Right common carotid artery plus branches (tissue), 1 donor: ENCODE results near the genes SEC24D and USP53.

- PRO-cap = no peak
Observed at GRCh38 chr4:114615405-114615923, 16.9 kb downstream of the UGT8 start.

DNA sequence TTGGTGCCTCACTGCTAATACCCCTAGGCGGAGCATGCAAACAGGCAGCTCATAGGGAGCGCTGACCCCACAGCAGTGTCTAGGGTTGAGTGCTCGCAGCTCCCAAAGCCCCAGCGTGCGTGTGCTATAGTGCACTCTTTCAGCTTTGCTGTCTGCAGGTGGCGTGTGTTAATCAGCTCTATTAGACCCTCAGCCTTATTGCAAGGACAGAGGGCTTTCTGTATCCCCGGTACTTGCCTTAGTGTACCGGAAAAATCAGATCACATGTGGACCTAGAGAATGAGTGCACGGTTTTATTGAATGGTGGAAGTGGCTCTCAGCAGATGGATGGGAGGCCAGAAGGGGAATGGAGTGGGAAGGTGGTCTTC is 202.9 kb upstream of the NDST3 start:
- PRO-cap = no peak

GRCh38 chr4:118033807-118034211 is 477 bp upstream of the NDST3 start:
- PRO-cap = no peak

GRCh38 chr4:118119229-118119769 is 85.0 kb downstream of the NDST3 start:
- PRO-cap = no peak

DNA sequence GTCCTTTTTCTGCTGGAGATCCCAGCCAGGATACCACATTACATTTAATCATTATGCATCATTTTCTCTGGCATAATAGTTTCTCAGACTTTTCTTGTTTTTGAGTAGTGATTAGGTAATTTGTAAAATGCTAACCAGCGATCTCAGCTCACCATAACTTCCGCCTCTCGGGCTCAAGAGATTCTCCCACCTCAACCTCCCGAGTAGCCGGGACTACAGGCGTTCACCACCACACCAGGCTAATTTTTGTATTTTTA is 74.8 kb downstream of the PRSS12 start:
- PRO-cap = no peak

- PRO-cap = no peak
Observed at GRCh38 chr4:118586191-118587004, 98.8 kb upstream of the METTL14 start.

- PRO-cap = unidirectional peak, plus-strand start at chr4:118835146; bidirectional peak, plus-strand start at chr4:118835349, minus-strand start at chr4:118835264
Observed at GRCh38 chr4:118834830-118835553, 934 bp downstream of the SEC24D start.

DNA sequence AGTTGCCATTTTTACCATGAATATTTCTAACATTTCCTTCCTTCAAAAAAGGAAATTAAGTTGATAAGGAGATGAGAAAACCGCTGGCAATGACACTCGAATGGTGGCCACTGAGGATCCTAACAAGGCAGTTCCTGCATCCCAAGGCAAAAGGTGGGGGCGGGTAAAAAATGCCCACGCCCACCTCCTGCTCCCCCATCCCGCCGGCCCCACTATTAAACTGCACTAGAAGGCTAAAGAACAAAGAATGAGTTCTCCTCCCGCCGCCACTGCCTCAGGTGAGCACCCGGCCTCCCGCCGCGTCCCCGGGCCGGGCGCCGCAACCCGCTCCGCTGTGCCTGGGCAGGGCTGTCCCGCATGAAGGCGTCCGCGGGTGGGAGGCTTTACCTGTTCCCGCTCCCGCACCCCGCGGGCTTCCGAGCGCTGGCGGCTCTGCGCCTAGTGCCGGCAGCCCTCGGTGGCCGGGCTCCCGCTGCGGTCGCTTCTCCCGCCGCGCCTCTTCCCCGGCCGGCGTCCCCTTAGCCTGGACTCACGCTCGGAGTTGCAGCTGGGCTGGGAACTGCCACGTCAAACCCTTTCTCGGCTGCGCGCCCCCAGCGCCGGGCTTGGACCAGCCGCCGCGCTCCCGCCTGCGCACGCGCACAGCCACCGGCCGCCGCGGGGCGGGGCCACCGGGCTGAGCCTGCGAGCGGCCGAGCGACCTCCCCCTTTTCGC is at the start of gene SEC24D:
Gene SEC24D (minus strand): TSS at position 573 of the 715 bp plus-strand sequence.
- PRO-cap = bidirectional peak, plus-strand start at position 679 of the sequence, minus-strand start at position 543 of the sequence

GRCh38 chr4:118948441-118948833 is 59.8 kb downstream of the SYNPO2 start:
- PRO-cap = no peak

- PRO-cap = bidirectional peak, plus-strand start at chr4:119031805, minus-strand start at chr4:119031543
Observed at GRCh38 chr4:119031619-119032439, 103.8 kb upstream of the MYOZ2 start.

GRCh38 chr4:119039093-119039605 is 96.5 kb upstream of the MYOZ2 start:
- PRO-cap = no peak

- PRO-cap = no peak
Observed at GRCh38 chr4:119128035-119128534, 7.5 kb upstream of the MYOZ2 start.

DNA sequence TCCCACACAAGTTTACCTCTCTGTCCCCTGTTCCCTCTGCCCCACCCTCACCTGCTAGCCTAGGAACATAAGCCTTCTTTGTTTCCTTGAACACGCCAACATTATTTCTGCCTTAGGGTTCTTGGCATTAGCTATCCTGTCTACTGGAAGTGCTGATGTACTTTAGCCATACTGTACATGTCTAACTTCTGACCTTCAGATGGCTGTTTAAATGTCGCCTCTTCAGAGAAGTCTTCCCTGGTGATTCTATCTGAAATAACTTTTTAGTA is 28.3 kb upstream of the USP53 start:
- PRO-cap = no peak

GRCh38 chr4:119211739-119212920 is at the start of gene USP53:
Gene USP53 (plus strand): TSS chr4:119212713.
- PRO-cap = bidirectional peak, plus-strand start at chr4:119212713, minus-strand start at chr4:119212357

GRCh38 chr4:119292823-119293291 is 7.6 kb downstream of the C4orf3 start:
- PRO-cap = no peak

GRCh38 chr4:120721845-120722124 is 200.7 kb downstream of the PRDM5 start:
- PRO-cap = no peak

GRCh38 chr4:121073538-121074469 is 1.5 kb upstream of the NDNF start:
- PRO-cap = no peak

DNA sequence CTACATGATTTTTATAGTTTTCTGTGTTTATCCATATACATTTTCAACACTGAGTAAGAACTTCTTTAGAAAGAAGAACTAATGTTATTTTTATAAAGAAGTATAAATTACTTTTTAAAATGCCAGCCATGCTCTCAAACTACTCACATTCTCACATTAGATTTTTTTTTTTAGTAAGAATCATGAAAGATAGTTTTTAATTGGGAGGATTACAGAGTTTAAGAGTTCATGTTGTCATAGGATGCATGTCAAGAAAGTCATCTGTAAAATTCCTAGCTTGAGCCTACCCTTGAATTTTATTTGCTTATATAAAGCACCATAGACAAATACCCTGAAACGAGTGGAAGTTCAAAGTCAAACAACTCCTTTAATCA is 17.7 kb upstream of the TNIP3 start:
- PRO-cap = no peak

DNA sequence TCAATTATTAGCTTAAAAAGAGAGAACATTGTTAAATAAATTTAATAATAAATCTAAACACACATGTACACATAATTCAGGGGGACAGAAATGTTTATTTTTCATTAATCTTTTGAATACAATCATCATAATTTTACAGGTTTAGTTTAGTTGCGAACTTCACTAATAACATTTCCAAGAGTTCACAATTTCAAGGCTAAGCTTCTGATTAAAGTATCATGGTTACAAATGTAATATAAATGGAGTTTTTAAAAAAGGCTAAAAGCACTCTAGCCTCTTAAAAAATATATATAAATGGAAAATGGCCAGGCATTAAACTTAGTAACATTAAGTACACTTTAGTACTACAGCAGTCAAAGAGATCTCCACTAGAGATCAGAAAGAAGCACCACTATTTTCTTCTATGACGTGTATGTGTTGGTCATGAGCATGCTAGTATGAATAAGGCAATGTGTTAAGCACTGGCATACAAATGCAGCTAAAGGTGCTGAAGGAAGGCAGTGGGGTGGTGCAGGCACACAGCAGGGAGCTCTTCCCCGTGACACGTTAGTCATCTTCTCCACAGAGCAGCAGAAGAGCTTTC is 28.8 kb downstream of the ANXA5 start:
- PRO-cap = no peak

- PRO-cap = no peak
Observed at GRCh38 chr4:121950736-121951872, 756 bp downstream of the TRPC3 start.